Spleen (tissue), 7 donors: Measurements from ENCODE around the gene ANKRD40CL.

DNA sequence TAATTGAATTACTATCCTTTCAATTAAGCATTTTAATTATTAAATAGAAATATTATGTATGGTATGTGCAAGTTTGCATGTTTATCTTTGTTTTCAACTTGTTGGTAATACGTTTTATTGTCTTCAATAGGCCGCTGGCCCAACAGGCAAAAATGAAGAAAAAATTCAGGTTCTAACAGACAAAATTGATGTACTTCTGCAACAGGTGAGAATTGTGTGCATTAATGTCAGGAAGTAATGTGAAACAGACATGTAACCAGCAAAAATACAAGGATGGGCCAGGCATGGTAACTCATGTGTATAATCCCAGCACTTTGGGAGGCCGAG, 22.1 kb downstream of the LUC7L3 start:
- PRO-cap, 4 experiments, result no peak in any of the 4 experiments
- RAMPAGE, long total RNA, 4 experiments, result no peak in any of the 4 experiments

GRCh38 chr17:50767322-50767772, at the start of gene ANKRD40CL:
Gene ANKRD40CL (minus strand): TSS chr17:50767518.
- PRO-cap, 4 experiments, result no peak in any of the 4 experiments
- RAMPAGE, long total RNA, 4 experiments, result no peak in any of the 4 experiments

DNA sequence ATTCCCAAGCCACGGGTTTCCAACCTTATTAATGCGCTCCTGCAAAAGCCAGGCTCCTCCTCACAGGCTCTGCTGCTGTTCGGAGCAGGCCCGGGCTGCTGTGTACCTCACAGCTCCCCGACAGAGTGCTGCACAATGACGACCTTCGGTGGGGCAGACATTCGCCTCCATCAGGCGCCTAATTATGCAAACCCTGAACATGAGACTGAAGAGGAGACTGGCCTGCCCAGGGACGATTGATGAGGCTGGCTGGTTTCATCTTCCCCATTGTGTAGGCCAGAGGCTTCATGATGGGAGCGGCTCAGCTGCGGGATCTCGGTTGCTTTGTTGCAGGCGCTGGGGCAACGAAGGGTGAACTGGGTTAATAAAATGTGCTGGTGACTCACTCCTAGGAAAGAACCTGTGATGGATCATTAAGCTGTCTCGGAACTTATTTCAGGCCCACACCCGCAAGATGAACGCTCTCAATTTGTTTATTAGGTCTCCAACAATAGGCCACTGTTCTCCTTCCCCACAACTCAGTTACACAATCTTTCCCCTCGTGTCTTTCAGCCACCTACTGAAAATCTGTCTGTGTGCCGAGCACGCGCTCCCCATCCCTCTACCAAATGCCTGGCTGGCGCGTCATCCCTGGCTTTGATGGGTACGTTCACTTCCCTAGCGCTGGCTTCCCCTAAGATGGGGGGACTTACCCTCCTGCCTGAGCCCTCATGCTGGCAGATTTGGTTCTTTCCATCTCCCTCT, 27.2 kb upstream of the TOB1 start:
- PRO-cap, 4 experiments, result no peak in any of the 4 experiments
- RAMPAGE, long total RNA, 4 experiments, result no peak in any of the 4 experiments

DNA sequence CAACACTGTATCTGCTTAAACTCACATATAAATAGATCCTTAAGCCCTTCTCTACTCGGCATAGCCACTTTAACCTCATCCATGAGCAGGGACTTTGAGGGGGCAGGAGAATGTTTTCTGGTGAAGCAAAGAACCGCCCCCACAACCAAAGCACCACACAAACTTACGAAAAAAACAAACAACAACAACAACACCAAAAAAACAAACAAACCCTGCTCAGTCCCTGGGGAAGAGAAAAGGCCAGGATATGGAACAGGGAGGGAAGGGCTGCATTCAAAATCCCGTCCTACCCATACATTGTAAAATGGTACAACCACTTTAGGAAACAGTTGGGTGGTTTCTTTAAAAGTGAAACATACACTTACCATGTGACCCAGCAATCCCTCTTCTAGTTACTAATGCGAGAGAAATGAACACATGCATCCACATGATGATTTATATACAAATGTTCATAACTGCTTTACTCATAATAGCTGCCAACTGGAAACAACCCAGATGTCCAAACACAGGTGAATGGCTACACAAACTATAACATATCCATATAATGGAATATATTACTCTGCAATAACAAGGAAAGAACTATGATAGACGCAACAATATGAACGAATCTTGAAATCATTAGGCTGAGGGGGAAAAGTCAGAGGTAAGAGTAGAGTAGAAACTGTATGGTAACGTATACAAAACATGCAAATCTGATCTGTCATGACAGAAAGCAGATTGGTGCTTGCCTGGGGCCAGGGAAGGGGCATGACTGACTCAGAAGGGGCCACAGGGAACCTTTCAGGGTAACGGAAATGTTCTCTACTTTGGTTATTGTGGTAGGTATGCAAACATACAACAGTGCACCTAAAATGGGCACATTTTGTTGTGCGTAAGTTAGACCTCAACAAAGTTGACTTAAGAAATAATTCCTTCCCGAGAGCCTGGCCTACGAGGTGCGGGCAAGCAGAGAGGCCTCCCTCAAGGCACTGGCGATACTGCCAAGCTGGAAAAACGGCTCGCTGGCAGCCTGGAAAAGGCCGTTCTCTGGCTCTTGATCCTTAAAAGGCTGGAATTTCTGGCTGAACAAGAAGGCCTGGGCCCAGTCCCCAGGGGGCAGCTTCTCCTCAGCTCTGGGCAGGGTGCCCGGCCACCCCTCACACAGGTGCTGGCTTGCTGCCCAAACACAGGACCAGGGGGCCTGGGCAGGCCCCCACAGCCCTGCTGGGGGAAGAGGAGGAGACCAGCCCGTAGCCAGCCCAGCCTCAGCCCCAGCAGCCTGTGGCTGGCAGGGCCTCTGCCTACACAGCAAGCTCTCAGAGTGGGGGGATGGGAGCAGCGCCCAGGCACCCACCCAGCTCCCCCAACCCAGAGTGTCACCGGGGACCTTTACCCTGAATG, 37.9 kb upstream of the TOB1 start:
- PRO-cap, 4 experiments, result peak in 1 of 4 experiments; most common plus-strand start position 907 of the sequence (in 1)
- RAMPAGE, long total RNA, 4 experiments, result no peak in any of the 4 experiments

DNA sequence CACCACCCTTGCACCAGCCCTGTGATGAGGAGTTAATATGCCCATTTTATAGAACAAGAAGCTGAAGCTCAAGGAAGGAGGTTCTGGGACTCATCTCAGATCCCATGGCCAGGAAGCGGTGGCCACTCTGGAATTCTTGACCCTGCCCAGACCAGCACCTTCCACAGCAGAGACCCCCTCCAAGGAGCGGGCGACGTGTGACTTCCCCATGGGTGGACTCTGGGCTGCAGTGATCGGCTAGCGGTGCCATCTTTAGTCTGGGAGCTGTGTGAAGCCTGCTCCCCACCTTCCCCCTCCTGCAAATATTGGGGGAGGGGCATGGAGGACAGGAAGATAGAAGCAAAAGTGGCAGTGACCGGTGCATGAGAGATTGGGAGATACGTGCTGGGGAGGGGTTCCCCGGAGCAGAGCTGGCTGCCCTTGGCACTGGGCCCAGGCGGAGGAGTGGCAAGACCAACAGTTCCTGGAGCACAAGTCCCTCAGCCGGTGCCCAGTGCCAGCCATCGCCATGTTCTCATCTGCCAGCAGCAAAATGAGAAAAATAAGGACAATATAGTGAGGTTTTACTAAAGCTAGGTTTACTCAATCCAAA, 81.9 kb upstream of the TOB1 start:
- PRO-cap, 4 experiments, result peak in 1 of 4 experiments; most common plus-strand start position 473 of the sequence (in 1)
- RAMPAGE, long total RNA, 4 experiments, result no peak in any of the 4 experiments

DNA sequence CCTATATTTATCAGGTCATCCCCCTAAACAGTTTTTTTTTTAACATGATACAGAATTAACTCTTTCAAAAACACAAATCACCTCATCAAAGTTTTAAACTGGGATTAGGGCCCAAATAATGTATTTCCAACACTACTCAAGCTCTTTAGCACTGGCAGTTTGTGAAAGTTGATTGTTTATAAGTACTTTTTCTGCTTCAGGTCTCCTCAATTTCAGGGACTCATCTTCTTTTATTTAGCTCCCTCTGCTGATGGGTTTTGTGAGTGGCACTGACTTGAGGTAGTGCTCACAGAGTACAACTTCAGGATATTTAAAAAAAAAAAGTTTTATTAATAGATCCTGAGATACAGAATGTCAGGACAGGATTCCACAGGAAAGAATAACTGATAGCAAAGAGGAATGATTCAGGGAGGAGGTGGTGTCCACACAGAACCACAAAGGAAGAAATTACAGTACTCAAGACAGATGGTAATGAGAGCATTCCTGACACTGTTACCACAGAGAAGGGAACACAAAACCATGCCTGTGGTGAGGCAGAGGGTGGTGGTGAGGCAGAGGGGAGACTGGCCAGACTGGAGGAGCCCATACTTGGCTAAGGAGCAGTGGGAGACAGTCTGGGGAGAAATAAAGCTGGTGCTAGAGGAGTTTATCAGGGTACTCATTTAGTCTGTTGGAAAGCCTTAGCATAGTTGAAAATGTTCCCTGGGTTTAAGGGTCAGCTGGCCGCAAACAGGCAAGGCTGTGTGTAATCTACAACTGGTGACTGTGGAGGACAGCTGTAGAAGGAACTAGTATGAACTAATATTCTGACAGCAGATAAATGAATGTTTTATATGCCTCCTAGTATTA, 63.7 kb downstream of the SPAG9 start:
- PRO-cap, 4 experiments, result no peak in any of the 4 experiments
- RAMPAGE, long total RNA, 4 experiments, result no peak in any of the 4 experiments

- PRO-cap, 4 experiments, result no peak in any of the 4 experiments
- RAMPAGE, long total RNA, 4 experiments, result no peak in any of the 4 experiments
Measured at GRCh38 chr17:51427657-51428170, 167.4 kb downstream of the UTP18 start.

DNA sequence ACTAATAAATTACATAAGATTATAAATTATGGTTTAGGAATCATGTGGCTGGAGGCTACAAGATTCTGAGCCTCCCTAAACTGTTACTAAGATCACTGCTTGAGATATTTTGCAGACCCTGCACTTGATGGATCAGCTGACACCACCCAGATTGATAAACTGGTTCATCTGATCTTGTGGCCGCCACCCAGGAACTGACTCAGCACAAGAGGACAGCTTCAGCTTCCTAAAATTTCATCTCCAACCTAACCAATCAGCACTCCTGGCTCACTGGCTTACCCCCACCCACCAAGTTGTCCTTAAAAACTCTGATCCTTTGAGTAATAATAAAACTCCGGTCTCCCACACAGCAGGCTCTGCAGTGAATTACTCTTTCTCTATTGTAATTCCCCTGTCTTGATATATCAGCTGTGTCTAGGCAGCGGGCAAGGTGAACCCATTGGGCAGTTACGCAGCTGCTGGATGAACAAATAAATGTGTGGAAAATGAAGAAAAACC, 174.8 kb downstream of the UTP18 start:
- PRO-cap, 4 experiments, result peak in 1 of 4 experiments; most common plus-strand start position 329 of the sequence (in 1)
- RAMPAGE, long total RNA, 4 experiments, result no peak in any of the 4 experiments

GRCh38 chr17:52170491-52170690, 11.9 kb upstream of the CA10 start:
- PRO-cap, 4 experiments, result peak in 1 of 4 experiments; most common plus-strand start chr17:52170634 (in 1)
- RAMPAGE, long total RNA, 4 experiments, result no peak in any of the 4 experiments

DNA sequence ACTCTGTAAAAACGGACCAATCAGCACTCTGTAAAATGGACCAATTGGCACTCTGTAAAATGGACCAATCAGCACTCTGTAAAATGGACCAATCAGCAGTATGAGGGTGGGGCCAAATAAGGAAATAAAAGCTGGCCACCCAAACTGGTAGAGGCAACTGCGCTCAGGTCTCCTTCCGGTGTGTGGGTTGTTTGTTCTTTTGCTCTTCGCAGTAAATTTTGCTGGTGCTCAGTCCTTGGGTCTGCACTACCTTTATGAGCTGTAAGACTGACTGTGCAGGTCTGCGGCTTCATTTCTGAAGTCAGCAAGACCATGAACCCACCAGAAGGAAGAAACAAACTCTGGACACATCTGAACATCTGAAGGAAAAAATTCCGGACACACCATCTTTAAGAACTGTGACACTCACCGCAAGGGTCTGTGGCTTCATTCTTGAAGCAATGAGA, 703.5 kb upstream of the CA10 start:
- PRO-cap, 4 experiments, result no peak in any of the 4 experiments
- RAMPAGE, long total RNA, 4 experiments, result no peak in any of the 4 experiments

- PRO-cap, 4 experiments, result no peak in any of the 4 experiments
- RAMPAGE, long total RNA, 4 experiments, result no peak in any of the 4 experiments
Measured at GRCh38 chr17:54903344-54903797, 2.7 kb downstream of the TOM1L1 start.

- PRO-cap, 4 experiments, result no peak in any of the 4 experiments
- RAMPAGE, long total RNA, 4 experiments, result no peak in any of the 4 experiments
Measured at GRCh38 chr17:55090163-55090605, 121.6 kb downstream of the STXBP4 start.

GRCh38 chr17:55273037-55274318, 8.7 kb downstream of the HLF start:
- PRO-cap, 4 experiments, result peak in 4 of 4 experiments; most common plus-strand start chr17:55273849 (in 4); most common minus-strand start chr17:55273765 (in 1)
- RAMPAGE, long total RNA, 4 experiments, result no peak in any of the 4 experiments

GRCh38 chr17:55285235-55286522, 20.9 kb downstream of the HLF start:
- PRO-cap, 4 experiments, result peak in 1 of 4 experiments; most common minus-strand start chr17:55285614 (in 1)
- RAMPAGE, long total RNA, 4 experiments, result no peak in any of the 4 experiments

- PRO-cap, 4 experiments, result peak in 1 of 4 experiments; most common plus-strand start chr17:55699389 (in 1); most common minus-strand start chr17:55699250 (in 1)
- RAMPAGE, long total RNA, 4 experiments, result no peak in any of the 4 experiments
Measured at GRCh38 chr17:55699060-55699669, 23.5 kb downstream of the TMEM100 start.

DNA sequence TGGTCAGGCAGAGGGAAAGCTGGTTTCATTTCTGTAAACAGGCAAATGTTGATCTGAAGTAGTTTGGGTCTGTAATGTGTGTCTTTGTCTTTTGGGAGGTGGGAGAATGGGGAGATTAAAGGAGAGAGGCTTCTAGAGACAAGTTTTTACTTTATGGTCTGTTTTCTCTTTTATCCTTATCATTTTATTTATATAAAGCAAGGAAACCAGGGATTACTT, 289 bp downstream of the ANKFN1 start:
- PRO-cap, 4 experiments, result no peak in any of the 4 experiments
- RAMPAGE, long total RNA, 4 experiments, result no peak in any of the 4 experiments

GRCh38 chr17:56203473-56204004, 50.3 kb downstream of the ANKFN1 start:
- PRO-cap, 4 experiments, result no peak in any of the 4 experiments
- RAMPAGE, long total RNA, 4 experiments, result no peak in any of the 4 experiments

GRCh38 chr17:56707590-56708045, 114.1 kb downstream of the NOG start:
- PRO-cap, 4 experiments, result no peak in any of the 4 experiments
- RAMPAGE, long total RNA, 4 experiments, result no peak in any of the 4 experiments

DNA sequence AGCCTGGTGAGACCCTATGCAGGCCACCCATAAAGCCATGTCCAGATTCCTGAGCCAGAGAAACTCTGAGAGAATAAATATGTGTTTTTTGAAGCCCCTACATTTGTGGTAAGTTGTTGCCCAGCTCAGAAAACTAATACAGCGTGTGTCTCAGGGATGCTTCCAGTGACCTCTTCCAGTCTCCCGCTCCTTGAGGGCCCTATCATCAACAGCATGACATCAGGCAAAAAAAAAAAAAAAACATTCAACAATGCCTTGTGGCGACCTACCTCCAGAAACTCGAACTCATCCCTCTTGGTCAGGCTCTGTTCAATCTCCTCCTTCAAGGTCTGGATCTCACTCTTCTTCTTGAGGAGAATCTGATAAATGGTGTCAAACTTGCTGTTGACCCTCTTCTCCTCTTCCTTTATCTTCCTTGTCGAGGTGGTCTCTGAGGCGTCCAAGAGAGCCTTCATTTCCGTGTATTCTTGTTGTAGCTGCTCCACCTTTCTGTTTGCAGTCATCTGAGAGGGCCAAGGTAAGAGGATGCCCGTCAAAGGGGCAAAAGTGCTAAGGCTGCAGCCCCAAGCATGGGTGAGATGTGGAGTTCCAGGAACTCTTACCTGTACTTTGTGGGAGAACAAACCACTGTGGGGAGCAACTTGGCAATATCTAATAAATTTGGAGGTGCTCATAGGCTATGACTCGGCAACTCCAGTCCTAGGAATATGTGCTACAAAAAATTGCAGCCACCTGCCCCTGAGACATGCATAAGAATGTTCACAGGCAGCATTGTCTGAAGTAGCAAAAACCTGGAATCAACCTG, 9.7 kb downstream of the TRIM25 start:
- PRO-cap, 4 experiments, result no peak in any of the 4 experiments
- RAMPAGE, long total RNA, 4 experiments, result no peak in any of the 4 experiments

DNA sequence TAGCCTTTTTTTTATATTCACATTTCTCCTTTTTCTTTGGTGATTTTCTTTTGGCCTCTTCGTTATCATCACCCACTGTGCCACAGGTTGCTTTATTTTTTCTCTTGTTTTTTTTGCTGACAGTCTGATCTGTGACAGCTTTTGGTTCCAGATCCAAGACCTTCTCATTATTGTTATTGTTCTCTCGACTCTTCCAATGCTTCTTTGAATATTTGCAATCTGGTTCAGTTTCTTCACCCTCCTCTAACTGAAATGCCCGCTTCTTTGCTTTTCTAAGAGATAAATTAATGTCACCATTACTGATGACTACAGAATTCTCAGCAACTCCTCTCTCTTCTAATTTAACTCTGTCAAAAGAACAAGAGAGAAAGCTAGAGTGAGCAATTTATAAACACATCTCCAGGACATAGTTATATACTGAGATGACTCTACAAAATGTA, 10.2 kb downstream of the COIL start:
- PRO-cap, 4 experiments, result no peak in any of the 4 experiments
- RAMPAGE, long total RNA, 4 experiments, result no peak in any of the 4 experiments